Placental pericyte (primary cell): ENCODE measurements around a stretch of chr11.

- CAGE, long polyA plus RNA: no peak
Measured at GRCh38 chr11:119694167-119694854, 34.7 kb downstream of the NECTIN1 start.

DNA sequence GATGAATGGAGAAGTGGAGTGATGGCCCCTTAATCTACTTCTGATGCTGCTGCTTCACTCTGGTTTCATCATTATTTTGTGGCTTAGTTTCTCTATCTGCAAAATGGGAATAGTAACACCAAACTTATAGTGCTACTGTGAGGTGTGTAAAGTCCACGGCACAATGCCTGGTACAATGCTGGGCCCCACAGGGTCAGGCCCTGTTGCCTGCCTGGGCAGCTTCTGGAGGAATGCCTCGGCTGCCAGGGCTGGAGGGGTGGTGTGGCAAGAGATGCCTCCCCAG is 10.8 kb upstream of the NECTIN1 start:
- CAGE, long polyA plus RNA: no peak

- CAGE, long polyA plus RNA: no peak
Measured at GRCh38 chr11:119780272-119780535, 51.2 kb upstream of the NECTIN1 start.

GRCh38 chr11:119845826-119846069 is 116.7 kb upstream of the NECTIN1 start:
- CAGE, long polyA plus RNA: no peak

- CAGE, long polyA plus RNA: no peak
Measured at GRCh38 chr11:119993931-119994271, 144.0 kb downstream of the TRIM29 start.

DNA sequence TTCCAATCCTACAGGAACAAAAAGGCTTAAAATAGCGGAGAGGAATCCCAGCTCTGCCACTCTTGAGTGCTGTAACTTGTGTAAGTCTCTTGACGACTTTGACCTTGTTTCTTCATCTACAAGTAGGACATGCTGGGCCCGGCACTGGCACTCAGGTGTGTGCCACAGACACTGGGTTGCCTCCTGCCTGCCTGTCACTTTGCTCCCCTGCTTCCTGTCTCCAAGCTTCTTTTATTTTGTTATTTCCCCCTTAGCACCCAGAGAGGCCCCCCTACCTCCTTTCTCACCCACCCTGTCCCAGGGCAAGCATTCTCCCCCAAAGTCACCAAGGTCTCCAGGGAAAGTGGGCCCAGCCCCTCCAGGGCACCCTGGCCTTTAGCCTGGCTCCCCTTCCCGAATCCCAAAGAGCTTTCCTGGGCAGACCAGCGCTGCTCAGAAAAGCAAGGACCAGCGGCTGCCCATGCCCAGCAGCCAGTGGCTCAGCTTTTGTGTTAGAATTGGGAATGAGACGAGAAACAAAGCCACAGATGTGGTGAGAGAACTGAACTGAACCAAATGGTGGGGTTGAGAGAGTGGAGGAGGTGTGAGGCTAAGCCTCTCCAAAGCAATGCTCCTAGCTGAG is 4.5 kb downstream of the TRIM29 start:
- CAGE, long polyA plus RNA: no peak

GRCh38 chr11:120217855-120218984 is 7.4 kb downstream of the OAF start:
- CAGE, long polyA plus RNA: no peak

DNA sequence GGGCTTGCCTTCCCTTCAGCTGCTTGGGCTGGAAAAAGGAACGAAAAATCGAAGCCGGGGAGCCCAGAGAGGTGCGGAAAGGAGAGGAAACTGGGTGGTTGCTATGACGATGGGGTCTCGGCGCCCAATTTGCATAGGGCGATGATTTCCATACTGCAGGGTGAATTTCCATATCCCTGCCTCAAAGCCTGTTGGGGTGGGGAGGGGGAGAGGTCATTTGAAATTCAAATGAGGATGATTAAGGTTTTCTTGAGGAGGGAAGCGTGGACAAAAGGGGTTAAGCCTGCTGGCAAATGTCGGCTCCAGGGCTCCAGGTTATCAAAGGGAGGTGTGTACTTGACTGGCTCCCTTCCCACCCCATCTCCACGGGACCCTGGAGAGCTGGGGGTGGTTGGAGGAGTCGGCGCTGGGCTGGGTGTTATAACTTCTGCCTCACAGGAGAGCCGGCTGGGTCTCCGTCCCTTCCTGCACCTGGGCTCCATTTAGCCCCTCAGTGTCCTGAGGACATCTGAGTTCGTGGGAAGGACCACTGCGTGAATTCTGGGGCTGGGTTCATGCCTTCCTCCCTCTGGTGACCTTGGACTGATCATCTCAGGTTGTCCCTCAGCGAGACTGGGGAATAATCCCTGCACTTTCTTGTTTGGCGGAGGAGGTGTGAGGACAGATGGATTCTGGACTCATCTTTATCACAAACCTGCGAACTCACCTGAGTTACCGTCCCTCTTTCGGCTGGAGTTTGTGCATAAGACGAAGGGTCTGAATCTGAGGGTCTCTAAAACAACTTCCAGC is 15.6 kb downstream of the POU2F3 start:
- CAGE, long polyA plus RNA: no peak

GRCh38 chr11:120304872-120306076 is 19.8 kb upstream of the TLCD5 start:
- CAGE, long polyA plus RNA: no peak

- CAGE, long polyA plus RNA: no peak
Measured at GRCh38 chr11:120326328-120326527, 1.1 kb downstream of the TLCD5 start.

DNA sequence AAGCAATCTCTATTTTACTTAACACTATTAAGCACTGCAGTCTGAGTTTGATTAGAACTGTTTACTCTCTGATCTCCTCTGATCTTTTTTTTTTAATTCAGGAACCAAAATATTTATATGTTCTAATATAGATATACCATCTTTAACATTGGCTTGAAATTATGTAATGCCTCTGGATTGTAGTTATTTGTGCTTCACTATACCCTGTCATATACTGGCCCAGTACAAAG is 35.9 kb downstream of the ARHGEF12 start:
- CAGE, long polyA plus RNA: no peak

DNA sequence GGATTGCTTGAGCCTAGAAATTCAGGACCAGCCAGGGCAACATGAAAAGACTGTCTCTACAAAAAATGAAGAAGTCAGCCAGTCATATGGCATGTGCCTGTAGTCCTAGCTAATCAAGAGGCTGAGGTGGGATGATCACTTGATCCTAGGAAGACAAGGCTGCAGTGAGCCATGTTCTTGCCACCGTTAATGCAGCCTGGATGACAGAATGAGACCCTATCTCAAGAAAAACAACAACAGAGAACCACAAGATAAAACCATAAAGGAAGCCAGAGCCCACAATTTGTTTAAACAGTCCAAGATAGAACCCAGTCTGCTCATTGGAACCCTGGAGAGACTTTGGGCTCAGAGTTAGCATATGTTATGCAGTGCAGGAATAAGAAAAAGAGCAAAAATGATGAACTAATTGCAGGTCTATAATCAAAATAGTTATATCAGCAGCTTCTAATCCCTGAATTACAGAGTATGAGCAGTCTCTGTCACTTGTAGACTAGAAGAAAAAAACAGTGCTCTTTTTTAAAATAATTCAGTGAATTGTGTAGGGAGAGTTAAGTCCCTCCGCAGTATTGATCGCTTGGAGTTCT is 58.0 kb upstream of the GRIK4 start:
- CAGE, long polyA plus RNA: no peak

DNA sequence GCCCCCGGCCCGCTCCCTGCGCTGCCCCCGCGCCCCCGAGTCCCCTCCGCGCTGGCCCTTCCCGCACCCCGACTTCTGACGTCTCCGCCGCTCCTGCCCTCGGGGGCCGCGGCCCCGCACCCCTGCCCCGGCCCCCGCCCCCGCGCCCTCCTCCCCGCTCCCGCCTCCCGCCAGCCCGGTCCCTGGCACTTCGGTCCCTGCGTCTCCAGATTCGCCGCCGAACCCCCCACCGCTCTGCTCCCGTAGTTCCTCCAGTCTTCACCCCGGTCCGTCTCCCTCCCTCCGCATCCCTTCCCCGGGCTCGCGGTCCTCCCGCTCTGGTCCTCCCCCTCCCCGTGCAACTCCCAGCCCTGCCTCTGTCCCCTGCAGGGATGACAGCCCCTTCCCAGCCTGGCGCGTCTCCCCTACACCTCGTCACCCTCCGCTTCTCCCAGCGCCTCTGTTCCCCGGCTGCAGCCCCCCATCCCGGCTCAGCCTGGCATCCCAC is 407 bp downstream of the GRIK4 start:
- CAGE, long polyA plus RNA: no peak

DNA sequence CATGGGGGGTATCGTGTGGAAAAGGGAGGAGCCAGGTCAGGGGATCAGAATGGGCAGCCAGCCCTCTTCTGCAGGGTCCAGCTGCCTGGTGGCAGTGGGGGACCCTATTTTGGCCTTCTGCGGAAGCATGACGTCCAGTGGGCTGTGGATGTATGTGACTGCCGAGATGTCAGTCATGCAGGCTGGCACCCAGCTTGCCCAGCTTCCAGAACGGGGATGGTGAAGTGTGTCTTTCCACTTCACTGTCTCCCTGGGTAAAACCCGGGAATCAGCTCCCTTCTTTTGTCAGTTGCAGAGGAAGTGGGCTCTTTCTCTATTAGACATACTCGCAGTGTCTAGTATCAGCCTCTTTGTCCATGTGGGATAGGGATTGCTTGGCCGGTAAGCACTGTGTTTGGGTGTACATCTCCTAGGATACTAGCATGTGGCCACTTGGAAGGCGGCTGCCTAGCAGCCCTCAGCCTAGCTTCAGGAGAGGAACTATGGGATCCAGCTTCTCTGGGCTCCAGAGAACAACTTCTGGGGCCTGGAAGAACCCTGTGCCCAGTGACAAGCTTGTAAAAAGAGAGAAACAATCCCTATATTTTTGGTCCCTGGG is 51.4 kb downstream of the GRIK4 start:
- CAGE, long polyA plus RNA: no peak

GRCh38 chr11:120883725-120884254 is 140.1 kb upstream of the TBCEL start:
- CAGE, long polyA plus RNA: no peak

DNA sequence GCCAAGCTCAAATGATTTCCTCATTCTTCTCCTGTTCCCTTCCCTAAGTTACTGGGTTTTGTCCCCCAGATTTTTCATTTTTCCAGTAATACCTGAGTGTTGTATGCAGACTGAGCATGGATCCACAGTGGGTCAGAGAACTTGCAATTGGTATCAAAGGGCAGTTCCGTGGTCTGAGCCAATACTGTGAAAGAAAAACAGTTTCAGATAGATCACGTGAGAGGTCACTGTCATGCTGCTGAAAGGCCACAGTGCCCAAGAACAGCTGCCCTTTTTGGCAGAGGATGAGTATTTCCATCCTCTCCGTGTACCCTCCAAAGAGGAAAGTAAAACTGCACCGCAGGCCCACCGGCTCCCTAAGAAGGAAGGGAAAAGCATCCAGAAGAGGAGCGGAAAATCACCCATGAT is 73.0 kb upstream of the TBCEL start:
- CAGE, long polyA plus RNA: no peak

DNA sequence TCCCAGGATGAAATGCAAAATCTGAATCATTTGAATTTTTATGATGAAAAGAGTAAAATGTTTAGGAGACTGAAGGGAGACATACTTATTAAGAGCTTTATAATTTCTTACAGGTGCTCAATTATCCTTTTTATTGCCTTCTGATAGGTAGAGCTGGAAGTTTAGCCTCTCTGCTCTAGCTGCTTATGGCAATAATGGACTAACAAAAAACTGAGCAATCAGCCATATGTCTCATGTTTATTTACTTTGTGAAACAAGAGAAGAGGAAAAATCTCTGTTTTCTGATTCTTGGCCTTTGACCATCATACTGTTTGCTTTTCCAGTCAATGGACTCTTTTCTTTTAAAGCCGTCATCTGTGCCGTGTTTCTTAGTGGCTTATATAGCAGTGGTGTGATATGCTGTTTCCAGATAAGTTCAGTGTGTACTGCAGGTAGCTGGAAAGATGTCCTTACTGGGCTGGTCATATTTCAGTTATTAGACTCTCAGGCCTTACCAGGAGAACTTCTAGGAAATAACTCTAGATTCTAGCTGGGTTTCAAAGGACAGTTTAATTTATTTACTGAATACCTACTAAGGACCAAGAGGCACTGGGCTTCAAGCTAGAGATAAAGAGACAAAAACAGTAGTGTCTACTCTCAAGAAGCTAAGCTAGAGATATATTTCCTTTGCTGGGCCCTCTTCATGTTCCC is 33.6 kb upstream of the TECTA start:
- CAGE, long polyA plus RNA: no peak

GRCh38 chr11:121230710-121231128 is 61.9 kb upstream of the SC5D start:
- CAGE, long polyA plus RNA: no peak

DNA sequence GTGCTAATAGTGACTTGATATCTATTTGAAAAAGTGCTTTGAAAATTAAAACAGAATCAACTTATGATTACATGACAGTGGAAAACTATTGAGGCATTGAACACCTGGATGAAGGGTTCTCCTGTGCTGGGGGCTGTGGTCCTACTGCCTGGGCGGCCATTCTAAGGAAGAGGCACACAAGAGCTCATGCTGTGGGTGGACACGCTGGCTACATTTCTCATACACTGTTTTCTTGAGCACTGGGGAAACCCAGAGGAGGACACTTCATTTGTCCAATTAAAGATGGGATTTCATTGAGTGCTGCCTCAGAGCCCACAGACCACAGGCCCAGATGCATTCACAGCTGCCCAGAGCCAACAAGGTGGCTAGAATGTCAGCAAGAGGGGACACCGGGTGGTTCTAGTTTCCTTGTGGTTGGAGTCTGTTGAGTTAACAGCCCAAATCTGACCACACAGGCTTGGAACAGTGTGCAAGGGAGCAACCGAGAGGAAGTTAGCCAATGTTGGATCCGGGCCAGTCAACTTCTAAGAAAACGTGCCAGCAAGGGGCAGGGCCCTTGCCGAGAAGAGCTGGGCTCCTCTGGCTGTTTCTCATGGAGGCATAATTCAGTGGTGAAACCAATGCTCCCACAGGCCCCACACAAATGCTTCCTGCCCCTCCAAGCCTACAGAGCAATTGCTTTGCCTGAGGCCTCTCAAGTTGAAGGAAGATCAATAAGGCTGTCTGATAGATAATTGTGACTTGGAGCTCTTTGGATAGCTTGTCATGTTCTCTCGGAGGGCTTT is 35.0 kb upstream of the SORL1 start:
- CAGE, long polyA plus RNA: no peak

- CAGE, long polyA plus RNA: no peak
Measured at GRCh38 chr11:121422552-121423195, 29.4 kb upstream of the SORL1 start.